Adrenal gland (tissue), 7 donors: ENCODE data around the genes GLYATL2, FAM111A and OR4D6.

- PRO-cap, 3 experiments, result no peak in any of the 3 experiments
- RAMPAGE, long total RNA, 4 experiments, result no peak in any of the 4 experiments
- RRBS, result no CpG with 5 or more reads among the region's 9 CpGs
Observed at GRCh38 chr11:58770913-58771581, 39.3 kb upstream of the GLYAT start.

- PRO-cap, 3 experiments, result no peak in any of the 3 experiments
- RAMPAGE, long total RNA, 4 experiments, result no peak in any of the 4 experiments
- RRBS, result no CpG with 5 or more reads among the region's 1 CpG
Observed at GRCh38 chr11:58844604-58844808, at the start of gene GLYATL2. Gene GLYATL2, minus strand, starts transcription at chr11:58844704.

GRCh38 chr11:58963407-58963758 lies 24.1 kb downstream of the GLYATL1 start:
- PRO-cap, 3 experiments, result no peak in any of the 3 experiments
- RAMPAGE, long total RNA, 4 experiments, result no peak in any of the 4 experiments
- RRBS, result no CpG with 5 or more reads among the region's 11 CpGs

GRCh38 chr11:59012541-59013458 lies 73.3 kb upstream of the GLYATL1B start:
- PRO-cap, 3 experiments, result no peak in any of the 3 experiments
- RAMPAGE, long total RNA, 4 experiments, result no peak in any of the 4 experiments
- RRBS, result no CpG with 5 or more reads among the region's 6 CpGs

DNA sequence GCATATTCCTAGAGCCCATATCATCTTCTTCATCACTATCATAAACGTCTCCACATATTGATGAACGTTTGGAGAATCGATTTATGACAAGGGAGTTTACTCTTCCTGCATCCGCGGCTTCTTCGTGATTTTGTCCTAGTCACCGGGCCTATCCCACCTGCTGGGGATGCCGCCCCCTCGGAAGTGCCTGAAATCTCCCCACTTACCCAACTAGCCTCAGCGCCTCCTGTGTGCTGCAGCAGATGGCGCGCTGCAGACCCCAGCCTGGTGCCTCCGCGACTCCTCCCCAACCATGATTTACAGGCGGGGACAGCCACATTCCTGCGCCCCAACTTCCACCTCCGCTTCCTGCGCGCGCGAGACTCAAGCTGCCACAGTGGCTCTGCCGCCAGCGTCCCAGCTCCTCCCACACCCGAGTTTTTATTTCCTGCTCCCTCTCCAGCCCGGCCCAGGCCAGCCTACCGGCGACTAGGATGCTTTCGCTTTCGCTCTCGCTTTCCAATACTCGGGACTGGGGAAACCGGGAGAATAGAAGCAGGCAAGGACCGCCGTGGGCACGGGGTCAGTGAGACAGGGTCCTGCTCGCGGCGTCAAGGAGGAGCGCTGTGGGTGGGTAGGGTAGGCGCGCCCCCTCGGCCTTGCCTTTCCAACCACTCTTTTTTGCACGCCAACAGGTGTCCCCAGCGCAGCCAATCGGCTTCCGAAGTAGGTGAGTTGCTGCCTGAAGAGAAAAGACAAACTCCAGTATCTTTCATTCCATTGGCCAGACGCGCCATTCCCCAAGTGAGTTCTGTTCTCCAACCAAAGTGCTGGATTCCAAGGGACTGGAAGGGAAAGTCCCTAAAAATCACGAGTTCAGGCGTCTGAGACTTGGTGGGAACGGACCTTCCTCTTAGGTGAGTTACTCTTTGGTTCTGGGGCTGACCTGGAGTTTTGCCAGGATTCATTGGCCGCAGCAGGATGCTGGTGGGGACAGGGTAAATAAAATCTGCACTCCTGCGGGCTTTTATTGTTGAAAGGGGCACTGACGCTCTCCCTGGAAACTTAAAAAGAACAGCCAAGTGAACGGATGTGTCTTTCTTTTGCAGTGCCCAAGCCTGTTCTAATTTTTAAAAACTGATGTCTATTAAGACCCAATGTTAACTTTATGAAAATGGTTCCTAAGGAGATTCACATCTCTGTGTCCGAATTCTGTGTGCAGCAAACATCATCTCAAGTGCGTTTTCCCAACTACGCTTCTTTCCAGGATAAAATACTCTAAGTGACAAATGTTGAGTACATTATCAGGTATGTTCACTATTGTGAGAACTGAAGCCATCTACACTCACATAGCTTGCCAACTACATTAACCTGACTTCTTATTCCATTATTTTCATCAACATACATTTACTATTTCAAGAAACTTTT lies at the start of gene FAM111A:
FAM111A (plus strand) TSS at position 448 of the 1,407 bp plus-strand sequence.
- PRO-cap, 3 experiments, result peak in 3 of 3 experiments; most common plus-strand start position 504 of the sequence (in 2); most common minus-strand start position 294 of the sequence (in 1)
- RAMPAGE, long total RNA, 4 experiments, result start-site peak on the plus strand in 4 of 4 experiments, centred at positions 461 to 856 of the sequence, 22 to 627 reads per replicate; start-site peak on the minus strand in 4 of 4 experiments, centred at positions 324 to 648 of the sequence, 7 to 66 reads per replicate
- RRBS, result 2% methylated on average over 7 of the region's 58 CpGs

- PRO-cap, 3 experiments, result no peak in any of the 3 experiments
- RAMPAGE, long total RNA, 4 experiments, result no peak in any of the 4 experiments
- RRBS, result no CpG with 5 or more reads among the region's 6 CpGs
Observed at GRCh38 chr11:59456513-59457157, at the start of gene OR4D6. Gene OR4D6, plus strand, starts transcription at chr11:59456961.

- PRO-cap, 3 experiments, result peak in 3 of 3 experiments; most common plus-strand start chr11:59550840 (in 3); most common minus-strand start chr11:59551065 (in 3)
- RAMPAGE, long total RNA, 4 experiments, result no peak in any of the 4 experiments
- RRBS, result no CpG with 5 or more reads among the region's 28 CpGs
Observed at GRCh38 chr11:59550803-59551435, 39.6 kb downstream of the OR4D9 start.

- PRO-cap, 3 experiments, result no peak in any of the 3 experiments
- RAMPAGE, long total RNA, 4 experiments, result no peak in any of the 4 experiments
- RRBS, result no CpG with 5 or more reads among the region's 14 CpGs
Observed at GRCh38 chr11:59575687-59576779, 39.5 kb downstream of the OSBP start.

DNA sequence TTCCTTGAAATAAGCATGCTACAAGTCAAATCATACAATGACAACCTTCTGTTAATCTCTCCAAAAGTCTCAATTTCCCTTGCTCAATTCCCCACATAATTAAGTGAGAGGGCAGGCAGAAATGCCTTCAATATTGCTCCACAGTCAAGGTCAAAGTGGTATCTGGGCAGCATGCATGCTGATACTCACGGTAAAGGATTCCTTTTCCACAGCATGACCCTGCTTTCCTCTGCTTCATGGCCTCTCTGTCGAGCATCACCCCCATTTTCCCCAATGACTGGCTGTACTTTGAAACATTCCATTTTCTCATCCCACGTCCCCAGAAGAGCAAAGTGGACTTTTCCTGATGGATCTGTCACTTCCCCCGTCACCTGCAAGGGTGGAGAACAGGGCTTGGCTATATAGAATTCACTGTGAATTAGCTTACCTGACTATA lies 37.6 kb downstream of the OSBP start:
- PRO-cap, 3 experiments, result no peak in any of the 3 experiments
- RAMPAGE, long total RNA, 4 experiments, result no peak in any of the 4 experiments
- RRBS, result no CpG with 5 or more reads among the region's 4 CpGs

GRCh38 chr11:59581329-59582117 lies 34.1 kb downstream of the OSBP start:
- PRO-cap, 3 experiments, result no peak in any of the 3 experiments
- RAMPAGE, long total RNA, 4 experiments, result no peak in any of the 4 experiments
- RRBS, result no CpG with 5 or more reads among the region's 2 CpGs

DNA sequence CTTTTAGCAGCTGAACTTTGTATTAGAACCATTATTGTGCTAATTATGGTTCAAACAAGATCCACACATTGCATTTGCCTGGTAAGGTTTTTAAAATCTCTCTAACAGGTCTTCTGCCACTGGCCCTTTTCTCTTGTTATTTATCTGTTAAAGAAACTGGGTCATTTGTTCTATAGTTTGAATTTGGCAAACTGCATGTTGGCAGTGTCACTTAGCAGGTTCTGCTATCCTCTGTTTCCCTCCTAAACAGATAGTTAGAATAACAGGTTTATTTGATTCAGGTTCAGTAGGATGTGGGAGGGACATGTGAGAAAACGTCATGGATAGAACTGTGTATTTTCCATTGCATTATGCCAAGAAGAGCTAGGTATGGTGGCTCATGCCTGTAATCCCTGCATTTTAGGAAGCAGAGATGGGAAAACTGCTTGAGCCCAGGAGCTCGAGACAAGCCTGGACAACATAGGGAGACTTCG lies 24.4 kb downstream of the PATL1 start:
- PRO-cap, 3 experiments, result no peak in any of the 3 experiments
- RAMPAGE, long total RNA, 4 experiments, result no peak in any of the 4 experiments
- RRBS, result no CpG with 5 or more reads among the region's 3 CpGs

GRCh38 chr11:60222418-60222836 lies 20.5 kb downstream of the MS4A4E start:
- PRO-cap, 3 experiments, result peak in 1 of 3 experiments; most common plus-strand start chr11:60222700 (in 1)
- RAMPAGE, long total RNA, 4 experiments, result no peak in any of the 4 experiments
- RRBS, result no CpG with 5 or more reads among the region's 3 CpGs

- PRO-cap, 3 experiments, result peak in 1 of 3 experiments; most common plus-strand start chr11:60336945 (in 1); most common minus-strand start chr11:60336810 (in 1)
- RAMPAGE, long total RNA, 4 experiments, result no peak in any of the 4 experiments
- RRBS, result no CpG with 5 or more reads among the region's 5 CpGs
Observed at GRCh38 chr11:60336645-60337290, 9.7 kb downstream of the MS4A6E start.

GRCh38 chr11:60363644-60363894 lies 14.8 kb upstream of the MS4A7 start:
- PRO-cap, 3 experiments, result peak in 1 of 3 experiments; most common plus-strand start chr11:60363773 (in 1)
- RAMPAGE, long total RNA, 4 experiments, result no peak in any of the 4 experiments
- RRBS, result no CpG with 5 or more reads among the region's 2 CpGs

GRCh38 chr11:60476977-60477581 lies 15.5 kb upstream of the MS4A12 start:
- PRO-cap, 3 experiments, result no peak in any of the 3 experiments
- RAMPAGE, long total RNA, 4 experiments, result no peak in any of the 4 experiments
- RRBS, result no CpG with 5 or more reads among the region's 6 CpGs

DNA sequence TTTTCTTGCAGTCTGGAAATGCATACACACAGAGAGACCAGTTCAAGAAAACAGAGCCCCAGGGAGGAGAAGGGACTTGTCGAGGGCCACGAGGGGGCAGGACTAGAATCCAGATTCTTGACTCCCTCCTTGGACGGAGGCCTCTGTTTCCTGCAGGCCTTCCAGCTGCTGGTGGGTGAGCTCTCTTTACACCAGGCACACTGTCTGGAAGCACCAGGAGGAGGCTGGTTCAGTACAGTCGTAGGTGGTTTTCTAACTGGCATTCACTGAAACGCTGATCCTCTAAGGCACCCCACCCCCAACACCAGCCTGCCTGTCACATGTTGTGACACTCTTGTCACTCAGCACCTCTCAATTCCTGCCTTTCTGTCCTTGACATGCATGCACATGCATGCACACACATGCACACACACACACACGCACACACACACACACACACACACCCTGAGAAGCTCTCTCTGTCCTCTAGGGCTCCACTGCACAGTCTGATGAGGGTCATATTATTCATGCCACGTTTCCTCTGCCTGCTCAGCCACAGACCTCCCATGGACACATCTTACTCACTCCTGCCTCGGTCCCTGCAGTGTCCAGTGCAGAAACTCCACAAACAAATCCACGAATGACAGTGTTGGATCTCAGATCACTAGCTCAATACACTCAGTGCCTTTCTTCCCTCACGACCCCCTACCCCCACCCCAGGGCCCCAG lies 790 bp downstream of the MS4A10 start:
- PRO-cap, 3 experiments, result no peak in any of the 3 experiments
- RAMPAGE, long total RNA, 4 experiments, result no peak in any of the 4 experiments
- RRBS, result no CpG with 5 or more reads among the region's 10 CpGs

GRCh38 chr11:60878562-60878773 lies 11.1 kb downstream of the ZP1 start:
- PRO-cap, 3 experiments, result peak in 1 of 3 experiments; most common minus-strand start chr11:60878627 (in 1)
- RAMPAGE, long total RNA, 4 experiments, result no peak in any of the 4 experiments
- RRBS, result no CpG with 5 or more reads among the region's 1 CpG

GRCh38 chr11:60913315-60913712 lies 644 bp upstream of the TMEM109 start:
- PRO-cap, 3 experiments, result peak in 1 of 3 experiments; most common minus-strand start chr11:60913605 (in 1)
- RAMPAGE, long total RNA, 4 experiments, result no peak in any of the 4 experiments
- RRBS, result no CpG with 5 or more reads among the region's 3 CpGs

DNA sequence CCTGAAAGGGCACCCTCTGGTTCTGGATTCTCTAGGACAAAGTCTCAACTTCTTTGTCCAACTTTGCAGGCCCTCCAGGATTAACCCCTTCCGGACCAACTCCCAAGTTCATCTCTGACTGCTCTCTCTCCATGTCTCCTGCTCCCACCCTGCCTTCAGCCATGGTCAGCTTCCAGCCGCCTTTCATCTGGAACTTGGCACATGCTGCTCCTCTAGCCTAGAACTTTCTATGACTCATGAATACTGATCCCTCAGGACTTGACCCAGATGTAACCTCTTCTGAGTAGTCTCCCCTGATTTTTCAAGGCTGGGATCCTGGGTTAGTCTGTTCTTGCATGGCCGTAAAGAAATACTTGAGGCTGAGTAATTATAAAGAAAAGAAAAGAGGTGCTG lies 5.2 kb upstream of the SLC15A3 start:
- PRO-cap, 3 experiments, result no peak in any of the 3 experiments
- RAMPAGE, long total RNA, 4 experiments, result no peak in any of the 4 experiments
- RRBS, result no CpG with 5 or more reads among the region's 3 CpGs

DNA sequence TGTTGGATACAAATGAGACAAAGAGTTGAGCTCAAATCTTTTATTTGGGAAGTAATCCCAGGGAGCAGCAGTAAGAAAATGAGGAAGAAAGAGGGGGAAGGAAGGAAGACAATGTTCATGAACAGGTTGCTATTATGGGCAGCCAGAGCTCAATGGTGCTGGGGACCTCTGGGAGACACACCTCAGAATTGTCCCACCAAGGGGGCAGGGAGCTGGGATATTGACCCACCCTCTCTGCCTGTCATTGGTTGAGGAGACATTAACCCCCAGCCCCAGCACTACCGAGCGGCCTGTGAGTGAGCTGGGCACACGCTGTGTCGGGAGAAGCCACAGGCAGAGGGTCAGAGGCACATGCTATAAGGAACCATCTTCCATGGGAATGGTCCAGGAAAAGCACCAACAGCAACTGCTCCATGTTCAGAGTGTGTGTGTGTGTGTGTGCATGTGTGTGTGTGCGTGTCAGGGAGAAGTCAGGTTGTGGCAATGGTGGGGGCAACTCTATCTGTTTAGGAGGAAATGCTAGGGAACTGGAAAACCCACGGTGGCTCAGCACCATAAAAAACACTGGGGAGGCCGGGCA lies 49.1 kb downstream of the CD6 start:
- PRO-cap, 3 experiments, result no peak in any of the 3 experiments
- RAMPAGE, long total RNA, 4 experiments, result no peak in any of the 4 experiments
- RRBS, result no CpG with 5 or more reads among the region's 7 CpGs